Mammary microvascular endothelial cell (primary cell): ENCODE measurements around a stretch of chr17.

DNA sequence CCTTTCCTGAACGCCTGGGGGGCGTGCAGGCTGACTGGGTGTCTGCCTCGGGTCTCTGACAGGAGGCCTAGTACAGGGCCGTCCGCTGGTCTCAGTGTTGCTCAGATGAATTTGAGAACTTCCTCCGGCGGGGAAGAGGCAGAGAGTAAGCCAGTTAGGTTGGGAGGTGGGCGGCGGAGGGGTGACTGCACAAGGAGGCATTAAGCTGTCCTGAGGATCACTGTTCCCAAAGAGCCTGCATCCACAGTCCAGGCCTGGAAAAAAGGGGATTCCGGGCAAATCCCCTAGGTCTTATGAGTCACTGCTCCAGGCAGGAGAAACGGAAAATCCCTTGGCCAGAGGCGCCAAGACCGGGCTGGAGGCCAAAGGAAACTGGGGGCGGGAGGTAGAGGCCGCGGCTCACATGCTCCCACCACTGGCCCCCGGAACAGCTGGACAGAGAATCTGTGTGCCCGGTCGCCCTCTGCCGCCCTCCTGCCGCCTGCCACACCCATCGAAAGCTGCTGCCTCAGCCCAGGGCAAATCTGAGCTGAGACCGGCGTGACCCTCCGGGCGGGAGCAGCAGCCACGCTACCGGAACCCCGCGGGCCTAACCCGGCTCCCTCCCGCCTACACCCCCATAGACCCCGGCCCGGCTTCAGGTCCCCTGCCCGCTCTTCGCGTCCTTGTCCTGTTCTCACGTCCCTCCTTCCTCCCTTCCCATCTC, 1.2 kb downstream of the TRIM47 start:
- RAMPAGE, long total RNA = no peak

DNA sequence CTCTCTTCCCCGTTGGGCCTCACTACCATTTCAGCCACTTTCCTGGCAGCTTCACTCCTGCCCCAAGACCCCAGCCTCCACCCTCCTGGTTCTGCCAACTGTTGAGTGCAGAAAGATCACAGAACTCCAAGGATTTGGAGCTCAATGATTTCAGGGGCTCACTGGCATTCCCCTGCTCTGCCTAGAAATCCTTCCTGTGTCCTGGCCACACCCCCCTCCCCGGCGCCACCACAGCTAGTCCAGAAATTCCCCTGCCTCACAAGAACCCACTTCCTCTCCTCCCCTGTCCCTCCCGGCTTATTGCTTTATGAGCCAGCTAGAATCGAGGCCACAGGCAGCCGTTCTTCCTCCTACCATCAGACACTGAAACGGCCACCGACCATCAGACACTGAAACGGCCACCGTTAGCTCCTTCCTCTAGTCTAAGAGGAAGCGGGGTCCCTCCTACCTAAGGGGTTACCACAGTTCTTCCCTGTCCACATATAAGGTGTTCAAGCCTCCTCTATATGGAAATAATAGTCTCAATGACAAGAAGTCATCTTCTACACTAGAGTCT, 3.4 kb upstream of the CDK3 start:
- RAMPAGE, long total RNA = no peak

- RAMPAGE, long total RNA = no peak
These were observed 2.5 kb downstream of the CDK3 start for GRCh38 chr17:76003111-76003664.

DNA sequence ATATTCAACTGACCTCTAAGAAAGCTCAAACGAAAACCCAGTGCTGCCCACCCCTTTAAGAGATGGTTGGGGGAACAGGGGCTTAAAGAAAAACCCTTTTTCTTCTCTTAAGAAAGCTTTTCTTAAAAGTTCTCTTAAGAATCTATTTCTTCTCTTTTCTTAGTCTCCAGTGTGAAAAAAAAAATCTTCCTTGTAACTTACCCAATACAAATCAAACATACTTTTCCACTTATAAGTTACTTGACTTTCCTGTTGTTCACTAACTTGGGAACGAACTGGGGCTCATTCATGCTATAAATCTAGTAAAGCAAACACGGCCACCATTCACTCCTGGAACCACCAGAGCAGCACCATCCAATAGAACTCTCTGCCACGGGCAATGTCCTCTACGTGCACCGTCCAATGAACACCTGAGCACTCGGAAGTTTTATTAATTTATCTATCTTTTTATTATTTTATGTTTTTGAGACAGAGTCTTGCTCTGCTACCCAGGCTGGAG, 20.8 kb downstream of the SRP68 start:
- RAMPAGE, long total RNA = no peak

DNA sequence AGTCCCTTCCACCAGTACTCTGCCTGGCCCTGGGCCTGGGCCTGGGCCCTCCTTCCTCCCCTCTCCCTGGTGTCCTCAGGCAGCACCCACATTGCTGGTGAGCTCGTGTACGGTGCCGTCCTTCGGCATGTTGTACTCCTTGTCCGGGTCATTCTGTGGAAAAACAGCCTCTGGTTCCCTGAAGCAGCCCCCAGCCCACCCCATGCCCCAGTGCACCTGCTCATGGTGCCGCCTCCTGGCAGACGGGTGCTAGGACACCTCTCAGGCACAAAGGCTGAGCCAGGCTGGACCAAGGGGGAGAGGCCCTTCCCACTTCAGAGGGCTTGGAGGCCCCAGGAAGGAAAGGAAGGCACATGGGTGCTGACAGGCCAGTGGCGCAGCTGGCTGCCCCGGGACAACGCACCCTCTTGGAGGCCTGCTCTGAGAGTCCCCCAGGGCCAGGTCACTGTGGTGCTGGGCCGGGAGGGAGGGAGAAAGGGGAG, 9.0 kb downstream of the ZACN start:
- RAMPAGE, long total RNA = no peak

GRCh38 chr17:76142399-76143314, 1.6 kb upstream of the FOXJ1 start:
- RAMPAGE, long total RNA = no peak

DNA sequence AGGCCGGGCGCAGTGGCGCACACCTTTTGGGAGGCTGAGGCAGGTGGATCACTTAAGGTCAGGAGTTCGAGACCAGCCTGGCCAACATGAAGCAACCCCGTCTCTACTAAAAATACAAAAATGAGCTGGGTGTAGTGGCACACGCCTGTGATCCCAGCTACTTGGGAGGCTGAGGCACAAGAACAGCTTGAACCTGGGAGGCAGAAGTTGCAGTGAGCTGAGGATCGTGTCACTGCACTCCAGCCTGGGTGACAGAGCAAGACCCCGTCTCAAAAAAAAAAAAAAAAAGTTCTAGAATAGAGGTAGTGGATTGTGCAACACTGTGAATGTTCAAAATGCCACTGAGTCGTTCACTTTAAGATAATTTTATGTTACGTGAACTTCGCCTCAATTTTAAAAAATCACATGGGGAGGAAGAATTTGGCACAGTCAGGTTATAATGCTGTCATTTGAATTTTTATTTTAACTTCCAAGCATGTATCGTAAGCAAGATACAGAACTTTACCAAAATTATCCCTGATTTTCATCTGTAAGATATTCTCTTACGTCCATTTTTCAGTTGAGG, 18.1 kb downstream of the RNF157 start:
- RAMPAGE, long total RNA = no peak

DNA sequence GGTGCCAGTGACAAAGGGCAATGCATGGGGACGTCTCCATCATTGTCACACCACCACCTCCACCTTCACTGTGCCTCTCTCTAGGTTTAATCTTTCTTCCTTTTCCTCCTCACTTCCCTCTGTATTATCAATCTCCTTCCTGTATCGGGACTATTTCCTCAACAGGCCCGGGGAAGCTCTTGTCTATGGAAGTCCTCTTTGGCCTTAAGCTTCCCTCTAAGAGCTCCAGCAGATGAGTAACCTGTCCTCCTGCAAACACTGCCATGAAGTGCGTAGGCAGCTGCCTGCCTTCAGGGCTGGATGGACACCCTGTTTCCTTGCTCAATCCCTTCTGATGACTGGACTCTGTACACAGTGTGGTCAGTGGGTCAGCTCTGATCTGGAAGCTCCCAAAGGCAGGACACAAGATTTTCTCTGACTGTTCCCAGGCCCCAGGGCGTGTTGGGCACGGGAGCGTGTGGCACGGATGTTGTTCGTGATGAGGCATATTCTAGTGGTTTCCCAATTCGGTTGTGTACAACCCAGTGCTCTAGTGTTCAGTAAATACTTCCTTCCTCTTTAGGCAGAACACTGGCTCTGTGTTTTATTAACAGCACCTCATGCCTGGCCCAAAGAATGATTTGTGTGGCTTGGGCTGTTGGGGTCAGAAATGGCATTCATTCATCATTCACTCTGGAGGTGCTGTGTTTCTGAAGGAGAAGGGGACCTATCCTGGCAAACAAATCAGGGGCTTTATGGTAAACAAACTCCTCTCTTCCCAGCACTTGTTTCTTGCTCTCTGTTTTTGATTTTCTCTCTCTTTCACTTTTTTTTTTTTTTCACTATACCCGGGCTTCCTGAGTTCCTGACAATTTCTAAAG, 11.8 kb upstream of the RNF157 start:
- RAMPAGE, long total RNA = no peak

- RAMPAGE, long total RNA = no peak
These were observed 4.6 kb upstream of the UBALD2 start for GRCh38 chr17:76260597-76260924.

GRCh38 chr17:76275802-76276588, 10.8 kb downstream of the UBALD2 start:
- RAMPAGE, long total RNA = no peak

DNA sequence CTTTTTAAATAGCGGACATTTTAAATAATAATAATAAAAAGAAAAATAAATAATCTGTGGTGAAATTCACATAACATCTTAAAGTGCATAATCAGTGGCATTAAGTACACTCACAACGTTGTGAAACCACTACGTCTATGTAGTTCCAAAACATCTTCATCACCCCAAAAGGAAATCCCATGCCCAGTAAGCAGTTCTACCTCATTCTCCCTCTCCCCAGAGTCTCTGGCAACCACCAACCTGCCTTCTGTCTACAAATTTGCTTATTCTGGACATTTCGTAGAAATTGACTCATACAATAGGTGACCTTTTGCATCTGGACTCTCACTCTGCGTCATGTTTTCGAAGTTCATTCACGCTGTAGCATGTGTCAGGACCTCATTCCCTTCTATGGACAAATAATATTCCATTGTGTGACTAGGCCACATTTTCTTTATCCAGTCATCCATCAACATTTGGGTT, 12.3 kb upstream of the SPHK1 start:
- RAMPAGE, long total RNA = no peak

- RAMPAGE, long total RNA = no peak
These were observed 2.1 kb upstream of the SPHK1 start for GRCh38 chr17:76382343-76382639.

- RAMPAGE, long total RNA = no peak
These were observed 615 bp upstream of the SPHK1 start for GRCh38 chr17:76383815-76384172.

DNA sequence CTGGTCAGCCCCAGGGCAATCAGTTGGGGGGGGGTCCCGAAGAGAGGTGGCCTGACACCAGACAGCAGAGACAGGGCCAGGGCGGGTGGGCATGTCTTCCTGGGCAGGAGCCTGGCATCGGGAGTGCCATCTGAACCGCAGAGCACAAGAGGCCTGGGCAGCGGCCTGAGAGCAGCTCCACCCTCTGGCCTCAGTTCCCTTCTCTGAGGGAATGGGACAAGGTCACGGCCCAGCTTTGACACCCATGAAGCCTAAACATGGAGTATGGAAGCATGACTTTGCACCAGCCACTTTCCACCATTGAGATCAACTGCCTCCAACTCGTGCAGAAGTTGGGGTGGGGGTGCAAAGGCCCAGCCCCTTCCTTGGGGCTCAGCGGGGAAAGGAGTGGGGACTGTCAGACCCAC, 9.8 kb downstream of the RHBDF2 start:
- RAMPAGE, long total RNA = no peak

DNA sequence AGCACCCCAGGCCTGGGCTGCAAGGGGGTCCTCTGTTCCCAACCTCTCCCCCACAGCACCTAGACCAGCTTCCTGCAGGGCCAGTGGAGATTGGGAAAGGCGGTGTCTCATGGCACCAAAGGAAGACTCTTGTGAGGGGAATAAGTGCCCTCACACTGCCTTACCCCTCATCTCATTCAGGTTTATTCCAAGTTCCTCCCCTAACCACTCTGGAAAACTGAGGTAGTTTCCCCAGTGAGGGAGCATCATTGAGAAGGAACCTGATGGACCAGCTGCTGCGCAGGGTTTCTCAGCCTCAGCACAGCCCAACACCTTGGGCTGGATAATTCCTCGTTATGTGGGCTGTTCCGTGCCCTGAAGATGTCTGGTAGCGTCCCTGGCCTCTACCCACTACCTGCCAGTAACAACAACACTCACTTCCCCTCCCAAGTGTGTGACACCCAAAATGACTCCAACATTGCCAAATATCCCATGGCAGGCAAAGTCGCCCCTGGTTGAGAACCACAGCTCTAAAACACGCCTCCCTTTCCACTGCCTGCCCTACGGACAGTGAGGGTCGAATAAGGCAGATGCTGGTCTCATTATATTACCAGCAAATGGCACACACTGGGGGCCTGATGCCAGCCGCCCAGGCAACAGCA, 1.2 kb downstream of the RHBDF2 start:
- RAMPAGE, long total RNA = no peak

DNA sequence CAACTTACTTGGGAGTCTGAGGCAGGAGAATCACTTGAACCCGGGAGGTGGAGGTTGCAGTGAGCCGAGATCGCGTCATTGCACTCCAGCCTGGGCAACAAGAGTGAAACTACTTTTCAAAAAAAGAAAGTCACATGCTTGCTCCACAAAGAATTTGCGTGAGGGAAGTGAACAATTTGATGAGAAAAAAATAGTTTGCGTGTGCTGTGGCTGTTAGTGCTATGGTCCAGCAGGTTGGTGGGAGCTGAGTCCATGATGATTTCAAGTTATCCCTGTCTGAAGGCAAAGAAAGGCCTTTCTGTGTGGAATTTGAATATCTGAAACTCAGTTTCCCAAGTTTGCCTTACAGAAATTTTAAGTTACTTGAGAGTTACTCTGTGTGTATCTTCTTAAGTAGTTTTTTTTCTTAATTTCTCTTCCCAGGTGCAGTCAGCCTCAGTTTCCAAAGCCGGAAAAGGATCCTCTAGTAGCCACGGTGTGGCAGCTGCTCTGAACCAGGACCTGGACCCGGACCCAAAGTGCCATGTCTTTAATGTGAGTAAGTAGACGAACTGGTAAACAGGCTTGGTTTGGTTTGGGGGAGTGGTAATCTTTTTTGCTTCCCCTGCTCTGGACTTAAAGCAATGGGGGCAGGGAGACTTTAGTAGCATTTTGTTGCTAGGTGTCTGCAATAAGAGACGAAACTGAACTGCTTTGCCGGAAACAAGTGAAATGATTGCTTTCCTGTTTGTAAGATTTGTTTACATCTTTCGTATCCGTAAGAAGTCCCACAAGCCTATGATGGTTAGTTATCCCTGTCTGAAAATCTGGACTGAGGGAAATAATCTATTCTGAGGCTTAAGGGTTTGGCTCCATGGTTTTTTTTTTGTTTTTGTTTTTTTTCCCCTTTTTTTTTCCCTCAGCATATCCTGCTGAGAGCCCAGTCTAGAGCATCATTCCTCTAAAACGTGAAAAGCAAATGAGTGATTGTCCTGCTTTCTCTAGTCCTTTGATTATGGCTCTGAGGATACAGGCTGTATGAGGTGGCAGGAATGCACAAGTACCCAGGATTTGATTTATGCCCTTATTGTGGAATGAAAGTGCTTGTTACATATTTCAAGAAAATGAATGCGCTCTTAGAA, 21.4 kb downstream of the PRCD start:
- RAMPAGE, long total RNA = no peak

GRCh38 chr17:76569470-76570486, 15.9 kb downstream of the ST6GALNAC2 start:
- RAMPAGE, long total RNA = no peak

GRCh38 chr17:77085939-77086454, 54.8 kb upstream of the SEC14L1 start:
- RAMPAGE, long total RNA = no peak

- RAMPAGE, long total RNA = no peak
These were observed 40.8 kb upstream of the SEC14L1 start for GRCh38 chr17:77099849-77100425.

DNA sequence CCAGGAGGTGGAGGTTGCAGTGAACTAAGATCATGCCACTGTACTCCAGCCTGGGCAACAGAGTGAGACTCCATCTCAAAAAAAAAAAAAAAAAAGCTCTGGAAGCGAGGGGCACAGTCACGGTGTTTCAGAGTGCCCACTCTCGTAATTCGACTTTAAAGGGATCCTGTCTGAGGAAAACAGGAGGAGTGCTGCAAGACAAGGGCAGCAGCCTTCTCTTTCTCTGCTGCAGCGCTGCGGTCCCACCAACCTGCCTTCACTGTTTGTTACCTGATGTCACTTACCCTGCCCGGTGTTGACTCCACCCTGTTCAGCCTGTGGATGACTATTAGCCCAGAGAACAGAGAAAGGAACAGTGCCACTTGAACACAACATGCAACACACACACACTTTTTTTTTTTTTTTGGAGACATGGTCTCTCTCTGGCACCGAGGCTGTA, 6.9 kb upstream of the SEC14L1 start:
- RAMPAGE, long total RNA = no peak